ENCODE results near the genes RTN4R and SNAP29.

- RAMPAGE, long total RNA: no peak
- RRBS: 26% methylated on average over 3 of the region's 18 CpGs
These were observed 9.2 kb upstream of the CCDC188 start for GRCh38 chr22:20159911-20160627.

GRCh38 chr22:20237933-20238945 lies 29.9 kb downstream of the RTN4R start:
- RAMPAGE, long total RNA: no peak
- RRBS: 71% methylated on average over 7 of the region's 26 CpGs

DNA sequence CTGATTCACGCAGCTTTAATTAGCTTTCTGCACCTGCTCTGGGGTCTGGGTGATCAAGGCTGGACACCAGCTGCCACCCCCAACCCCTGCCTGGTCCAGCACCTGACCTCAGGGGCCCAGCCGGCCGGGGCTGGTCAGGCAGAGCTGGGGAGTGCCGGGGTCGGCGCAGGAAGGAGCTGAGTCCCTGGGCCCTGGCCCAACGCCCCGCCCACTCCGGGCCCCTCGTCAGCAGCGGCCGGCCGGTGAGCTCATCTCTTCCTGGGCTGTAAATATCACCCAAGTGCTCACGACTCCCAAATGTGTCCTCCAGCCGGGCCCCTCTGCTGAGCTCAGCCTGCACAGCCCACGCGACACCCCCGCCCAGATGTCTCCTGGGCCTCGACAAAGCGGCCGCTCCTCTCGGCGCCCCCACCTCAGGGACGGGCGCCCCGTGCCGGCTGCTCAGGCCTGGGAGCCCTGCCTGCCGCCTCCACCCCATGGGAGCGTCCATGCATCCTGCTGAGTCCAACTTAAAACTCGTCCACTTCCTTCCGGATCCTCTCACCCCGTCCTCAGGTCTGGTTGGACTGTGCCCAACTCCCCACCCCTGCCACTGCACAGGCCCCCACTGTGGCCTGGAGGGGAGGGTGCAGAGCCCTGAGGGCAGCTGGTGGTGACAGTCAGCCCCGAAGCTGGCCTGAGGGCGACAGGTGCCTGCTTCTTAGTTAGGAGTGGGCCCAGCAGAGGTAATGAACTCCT lies 29.0 kb downstream of the RTN4R start:
- RAMPAGE, long total RNA: no peak
- RRBS: 6% methylated on average over 13 of the region's 34 CpGs

DNA sequence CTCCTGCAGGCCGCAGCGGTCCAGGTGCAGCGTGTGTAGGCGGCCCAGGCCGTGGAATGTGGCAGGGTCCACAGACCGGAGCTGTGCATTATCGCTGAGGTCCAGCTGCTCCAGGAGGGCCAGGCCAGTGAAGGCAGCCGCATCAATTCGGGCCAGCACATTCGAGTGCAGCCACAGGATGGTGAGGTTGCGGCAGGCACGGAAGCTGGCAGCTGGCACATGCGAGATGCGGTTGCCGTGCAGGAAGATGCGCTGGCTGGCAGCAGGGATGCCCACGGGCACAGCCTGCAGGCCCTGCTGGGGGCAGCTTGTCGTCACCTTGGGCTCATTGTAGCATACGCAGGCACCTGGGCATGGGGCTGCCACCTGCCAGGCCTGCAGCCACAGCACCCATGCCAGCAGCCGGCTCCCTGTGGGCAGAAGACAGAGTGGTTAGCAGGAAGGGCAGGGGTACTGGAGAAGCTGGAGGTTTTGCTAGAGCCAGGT lies 25.4 kb downstream of the RTN4R start:
- RAMPAGE, long total RNA: no peak
- RRBS: 89% methylated on average over 5 of the region's 20 CpGs

DNA sequence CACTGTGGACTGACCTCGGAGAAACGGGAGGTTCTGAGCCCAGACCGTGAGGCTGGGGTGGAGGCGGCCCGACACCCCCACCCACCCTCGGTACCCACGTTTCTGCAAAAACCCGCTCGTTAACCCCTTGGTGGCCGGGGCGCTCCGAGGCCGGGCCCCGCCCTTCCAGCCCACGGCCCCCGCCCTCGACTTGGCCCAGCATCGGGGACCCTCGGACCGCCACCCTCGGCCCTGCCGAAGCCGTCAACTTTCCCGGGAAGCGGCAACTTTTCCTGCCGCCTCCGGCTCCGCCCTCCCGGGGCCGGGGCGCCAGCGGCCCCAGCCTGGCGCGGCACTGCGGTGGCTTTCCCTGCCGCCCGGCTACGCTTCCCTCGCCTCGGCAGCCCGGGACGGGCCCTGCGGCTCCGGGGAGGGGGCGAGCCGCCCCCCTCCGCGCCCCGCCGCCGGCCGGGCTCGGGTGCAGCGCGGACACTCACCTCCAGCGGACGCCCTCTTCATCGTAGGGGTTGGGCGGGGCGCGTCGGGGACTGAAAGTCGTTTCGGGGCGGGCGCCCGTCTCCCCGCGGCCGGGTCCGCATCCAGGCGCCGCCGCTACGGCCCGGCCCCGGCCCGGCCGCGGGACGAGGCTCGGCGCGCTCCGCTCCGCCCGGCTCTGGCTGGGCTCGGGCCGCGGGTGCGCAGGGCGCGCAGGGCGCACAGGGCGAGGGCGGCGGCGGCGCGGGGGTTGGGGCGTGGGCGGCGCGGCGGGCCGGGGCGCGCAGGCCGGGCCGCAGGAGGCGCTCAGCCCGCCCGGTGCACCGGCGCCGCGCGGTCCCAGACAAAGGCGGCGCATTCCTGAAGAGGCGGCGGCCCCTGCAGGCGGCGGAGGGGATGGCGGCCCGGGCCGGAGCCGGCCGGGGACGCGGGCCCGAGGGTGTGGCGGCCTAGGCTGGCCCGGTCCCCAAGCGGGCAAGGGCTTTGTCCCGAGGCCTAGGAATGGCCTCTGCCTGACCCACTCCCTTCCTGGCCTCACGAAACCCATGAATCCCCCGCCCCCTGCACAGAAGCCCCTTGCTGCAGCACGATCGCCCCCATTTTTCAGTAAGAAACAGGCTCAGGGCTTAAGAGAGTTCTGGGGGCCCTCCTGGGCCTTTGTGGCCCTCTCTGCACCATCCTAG lies at the start of gene RTN4R:
Gene RTN4R, minus strand, starts transcription at position 724 of the 1,157 bp plus-strand sequence.
- RAMPAGE, long total RNA: no peak
- RRBS: 2% methylated on average over 42 of the region's 140 CpGs

DNA sequence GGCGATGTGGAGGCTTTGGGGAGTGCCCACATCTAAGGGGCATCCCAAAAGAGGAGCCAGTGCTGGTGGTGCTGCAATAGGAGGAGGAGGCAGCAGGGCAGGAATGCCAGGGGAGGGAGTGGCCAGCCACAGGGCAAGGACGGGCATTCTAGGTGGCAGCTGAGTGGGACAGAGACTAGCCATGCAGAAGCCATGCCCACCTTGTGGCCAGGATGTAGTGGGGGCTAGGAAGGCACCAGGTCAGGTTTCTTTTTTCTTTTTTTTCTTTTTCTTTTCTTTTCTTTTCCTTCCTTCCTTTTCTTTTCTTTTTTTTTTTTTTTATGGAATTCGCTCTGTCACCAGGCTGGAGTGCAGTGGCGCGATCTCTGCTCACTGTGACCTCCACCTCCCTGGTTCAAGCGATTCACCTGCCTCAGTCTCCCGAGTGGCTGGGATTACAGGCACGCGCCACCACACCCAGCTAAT lies 18.8 kb downstream of the DGCR6L start:
- RAMPAGE, long total RNA: no peak
- RRBS: no CpG with 5 or more reads among the region's 9 CpGs

DNA sequence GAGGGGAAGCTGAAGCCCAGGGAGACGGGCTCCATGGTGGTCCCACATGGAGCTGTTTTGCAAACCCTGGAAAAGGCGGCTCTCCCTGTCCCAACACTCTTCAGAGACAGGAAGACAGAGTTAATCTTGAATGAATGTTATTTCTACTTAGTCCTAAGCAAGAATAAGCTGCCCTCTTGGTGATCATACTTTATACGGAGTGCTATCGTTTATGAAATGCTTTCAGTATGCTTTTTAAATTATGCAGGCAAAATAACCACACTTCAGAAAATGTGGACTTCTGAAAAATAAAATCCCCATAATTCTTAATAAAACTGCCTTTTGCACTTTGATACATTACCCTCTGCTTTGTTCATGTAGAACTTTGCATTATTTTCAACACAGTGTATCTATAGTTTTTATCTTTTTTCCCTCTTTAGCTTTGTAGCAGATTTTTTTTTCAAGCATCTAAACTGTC lies 14.2 kb downstream of the ZNF74 start:
- RAMPAGE, long total RNA: no peak
- RRBS: no CpG with 5 or more reads among the region's 4 CpGs

DNA sequence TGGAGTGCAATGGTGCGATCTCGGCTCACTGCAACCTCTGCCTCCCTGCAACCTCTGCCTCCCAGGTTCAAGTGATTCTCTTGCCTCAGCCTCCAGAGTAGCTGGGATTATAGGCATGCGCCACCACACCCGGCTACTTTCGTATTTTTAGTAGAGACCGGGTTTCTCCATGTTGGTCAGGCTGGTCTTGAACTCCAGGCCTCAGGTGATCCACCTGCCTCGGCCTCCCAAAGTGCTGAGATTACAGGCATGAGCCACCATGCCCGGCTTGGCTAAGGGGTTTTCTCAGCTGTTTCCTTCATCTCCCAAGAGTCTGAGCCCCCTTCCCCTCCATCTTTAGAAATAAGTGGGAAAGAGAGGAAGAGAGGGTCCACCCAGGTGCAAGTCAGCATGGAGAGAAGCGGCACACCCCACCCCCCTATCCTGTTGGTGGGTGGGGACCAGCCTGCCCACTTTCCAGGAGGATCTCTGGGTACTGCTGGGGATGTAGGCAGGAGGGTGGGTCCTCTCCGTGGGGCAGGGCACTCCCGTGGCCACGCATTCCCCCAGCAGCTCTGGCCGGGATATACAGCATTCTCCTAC lies 9.2 kb downstream of the SCARF2 start:
- RAMPAGE, long total RNA: no peak
- RRBS: 80% methylated on average over 1 of the region's 13 CpGs

DNA sequence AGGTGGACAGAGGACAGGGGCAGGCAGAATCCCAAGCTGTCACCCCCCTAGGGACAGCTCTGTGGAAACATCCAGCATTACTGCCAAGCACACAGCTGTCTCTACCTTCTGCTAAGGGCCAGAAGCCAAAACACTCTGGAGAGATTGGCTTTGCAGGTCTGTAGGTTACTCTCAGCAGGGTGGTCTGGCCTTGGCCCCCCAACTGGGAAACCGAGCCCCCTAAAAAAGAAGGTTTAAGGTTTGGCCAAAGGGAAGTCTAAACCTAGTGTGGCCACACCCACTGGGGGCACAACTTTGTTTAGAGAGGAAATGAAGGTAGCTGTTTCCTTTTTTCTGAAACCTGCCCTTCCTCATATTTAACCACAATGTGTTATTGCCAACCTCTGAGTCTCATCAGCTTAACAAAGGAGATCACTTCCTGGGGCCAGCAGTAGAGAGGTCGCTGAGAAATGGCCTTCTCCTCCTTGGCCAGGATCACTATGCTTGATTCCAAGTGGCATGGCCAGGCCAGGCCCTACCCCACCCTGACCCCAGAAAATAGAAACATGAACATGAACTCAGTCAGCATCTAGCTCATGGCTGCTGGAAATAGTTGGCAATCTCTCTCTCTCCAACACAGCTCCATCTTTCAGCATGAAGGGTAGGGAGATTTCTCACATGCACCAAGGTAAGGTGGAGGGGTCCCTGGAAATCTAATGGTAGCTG lies 25.9 kb upstream of the SCARF2 start:
- RAMPAGE, long total RNA: no peak
- RRBS: no CpG with 5 or more reads among the region's 2 CpGs

GRCh38 chr22:20496299-20497223 lies 966 bp upstream of the KLHL22 start:
- RAMPAGE, long total RNA: no peak
- RRBS: no CpG with 5 or more reads among the region's 40 CpGs

GRCh38 chr22:20504090-20504624 lies 3.3 kb upstream of the MED15 start:
- RAMPAGE, long total RNA: no peak
- RRBS: no CpG with 5 or more reads among the region's 4 CpGs

- RAMPAGE, long total RNA: no peak
- RRBS: no CpG with 5 or more reads among the region's 13 CpGs
These were observed 1.3 kb downstream of the MED15 start for GRCh38 chr22:20508582-20509228.

- RAMPAGE, long total RNA: no peak
- RRBS: no CpG with 5 or more reads among the region's 2 CpGs
These were observed 16.7 kb downstream of the MED15 start for GRCh38 chr22:20524090-20524536.

DNA sequence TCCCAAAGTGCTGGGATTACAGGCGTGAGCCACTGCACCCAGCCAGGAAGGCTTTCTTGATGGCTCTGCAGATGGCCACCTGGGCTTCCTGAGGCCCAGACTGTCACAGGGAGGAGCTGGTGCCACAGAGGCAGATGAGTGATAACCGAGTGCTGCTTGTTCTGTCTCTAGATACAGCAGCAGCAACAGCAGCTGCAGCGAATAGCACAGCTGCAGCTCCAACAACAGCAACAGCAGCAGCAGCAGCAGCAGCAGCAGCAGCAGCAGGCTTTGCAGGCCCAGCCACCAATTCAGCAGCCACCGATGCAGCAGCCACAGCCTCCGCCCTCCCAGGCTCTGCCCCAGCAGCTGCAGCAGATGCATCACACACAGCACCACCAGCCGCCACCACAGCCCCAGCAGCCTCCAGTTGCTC lies 58.9 kb downstream of the MED15 start:
- RAMPAGE, long total RNA: no peak
- RRBS: no CpG with 5 or more reads among the region's 6 CpGs

GRCh38 chr22:20819656-20819990 lies 39.0 kb downstream of the PI4KA start:
- RAMPAGE, long total RNA: no peak
- RRBS: no CpG with 5 or more reads among the region's 8 CpGs

DNA sequence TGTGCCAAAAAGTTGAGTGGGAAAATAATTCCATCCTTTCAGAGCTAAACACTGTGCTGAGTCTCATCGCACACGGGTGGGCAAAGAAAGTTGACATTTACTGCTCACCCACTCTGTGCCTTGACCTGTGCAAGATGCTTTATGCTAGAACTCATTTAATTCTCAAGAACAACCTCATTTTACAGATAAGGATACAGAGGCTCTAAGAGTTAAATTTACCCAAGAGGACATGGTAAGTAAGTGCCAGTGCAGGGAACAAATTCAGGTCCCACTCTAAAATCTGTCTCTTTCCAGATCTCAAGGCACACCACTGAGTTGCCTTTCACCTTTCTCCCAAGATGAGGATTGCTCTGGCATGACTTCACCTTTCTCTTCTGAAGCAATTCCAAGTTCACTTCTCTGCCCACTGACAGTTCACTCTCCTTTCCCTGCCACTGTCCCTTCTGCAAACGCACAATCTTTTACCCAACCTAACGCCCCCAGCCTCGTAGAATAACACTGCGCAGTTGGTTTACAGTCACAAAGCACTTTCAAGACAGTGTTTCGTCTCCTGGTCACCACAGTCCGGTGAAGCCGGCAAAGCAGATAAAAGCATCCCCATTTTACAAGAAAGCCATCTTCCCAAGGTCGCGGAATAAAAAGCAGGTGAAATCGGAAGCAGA lies 947 bp downstream of the PI4KA start:
- RAMPAGE, long total RNA: no peak
- RRBS: no CpG with 5 or more reads among the region's 12 CpGs

DNA sequence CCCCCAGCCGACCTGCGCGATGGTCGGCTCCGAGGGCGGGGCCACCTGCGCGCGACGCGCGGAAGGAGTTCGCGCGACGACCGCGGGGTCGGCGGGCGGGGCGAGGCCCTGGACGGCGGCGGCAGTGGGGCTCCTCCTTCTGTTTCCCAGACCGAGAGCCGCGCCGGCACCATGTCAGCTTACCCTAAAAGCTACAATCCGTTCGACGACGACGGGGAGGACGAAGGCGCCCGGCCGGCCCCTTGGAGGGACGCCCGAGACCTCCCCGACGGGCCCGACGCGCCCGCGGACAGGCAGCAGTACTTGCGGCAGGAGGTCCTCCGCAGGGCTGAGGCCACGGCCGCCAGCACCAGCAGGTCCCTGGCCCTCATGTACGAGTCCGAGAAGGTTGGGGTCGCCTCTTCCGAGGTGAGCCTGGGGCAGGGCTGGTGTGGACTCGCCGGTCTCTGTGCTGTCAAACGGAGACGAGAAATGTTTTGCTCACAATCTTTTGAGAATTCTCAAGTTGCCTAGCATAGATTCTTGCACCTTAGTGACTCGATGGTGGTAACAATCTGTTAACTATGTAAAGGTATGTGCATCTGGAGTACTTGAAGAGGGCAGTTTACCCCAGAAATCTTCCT lies at the start of gene SNAP29:
Gene SNAP29, plus strand, starts transcription at position 68 of the 623 bp plus-strand sequence.
- RAMPAGE, long total RNA: start-site peak on the plus strand centred at position 94 of the sequence, 121 bp wide, 552 and 709 reads in 2 replicates
- RRBS: 2% methylated on average over 9 of the region's 60 CpGs

DNA sequence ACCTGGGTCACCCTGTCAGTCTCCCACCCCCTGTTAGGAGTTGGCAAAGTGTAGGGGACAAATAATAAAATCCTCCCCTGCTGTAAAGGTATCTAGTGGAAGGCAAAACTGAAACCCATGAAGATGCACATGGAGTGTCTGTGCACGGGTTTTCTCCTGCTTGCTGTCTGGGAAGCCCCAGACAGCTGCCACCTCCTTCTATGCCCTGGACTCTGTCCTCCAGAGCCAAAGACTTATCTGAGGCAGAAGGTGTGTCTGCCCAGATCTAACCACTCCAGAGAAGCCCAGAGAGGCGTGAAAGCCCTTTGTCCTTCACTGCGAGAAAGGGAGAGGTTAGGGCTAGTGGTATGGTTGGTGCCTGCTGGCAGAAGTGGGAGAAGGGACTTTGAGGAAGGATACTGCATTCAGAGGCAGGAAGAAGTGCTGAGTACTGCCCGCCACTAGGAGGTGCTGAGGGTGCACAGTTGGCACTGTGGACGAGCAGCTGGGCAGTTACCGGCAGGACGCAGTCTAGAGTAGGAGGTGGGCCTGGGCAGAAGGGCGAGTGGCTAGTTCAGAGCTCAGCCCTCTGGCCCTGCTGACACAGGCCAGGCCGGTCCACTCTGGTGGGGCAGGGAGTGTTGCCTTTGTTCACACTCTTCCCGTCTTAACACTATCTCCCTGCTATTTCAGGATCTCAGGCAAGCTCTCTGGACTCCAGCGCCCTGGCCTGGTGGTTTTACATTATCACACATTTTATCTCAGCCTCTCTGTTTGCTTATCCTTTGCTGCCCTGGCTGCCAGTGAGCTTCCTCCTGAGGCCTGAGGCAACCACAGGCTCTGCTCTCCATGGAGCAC lies 26.6 kb downstream of the SNAP29 start:
- RAMPAGE, long total RNA: no peak
- RRBS: 2% methylated on average over 3 of the region's 11 CpGs

- RAMPAGE, long total RNA: no peak
- RRBS: no CpG with 5 or more reads among the region's 15 CpGs
These were observed 1.7 kb downstream of the CRKL start for GRCh38 chr22:20918794-20919323.

GRCh38 chr22:20951080-20951637 lies 15.9 kb upstream of the AIFM3 start:
- RAMPAGE, long total RNA: no peak
- RRBS: no CpG with 5 or more reads among the region's 7 CpGs